Tongue (tissue), 2 donors: ENCODE data around the genes MAGEA12, NSDHL, TREX2, BGN, PNCK, SLC6A8 and PLXNB3.

DNA sequence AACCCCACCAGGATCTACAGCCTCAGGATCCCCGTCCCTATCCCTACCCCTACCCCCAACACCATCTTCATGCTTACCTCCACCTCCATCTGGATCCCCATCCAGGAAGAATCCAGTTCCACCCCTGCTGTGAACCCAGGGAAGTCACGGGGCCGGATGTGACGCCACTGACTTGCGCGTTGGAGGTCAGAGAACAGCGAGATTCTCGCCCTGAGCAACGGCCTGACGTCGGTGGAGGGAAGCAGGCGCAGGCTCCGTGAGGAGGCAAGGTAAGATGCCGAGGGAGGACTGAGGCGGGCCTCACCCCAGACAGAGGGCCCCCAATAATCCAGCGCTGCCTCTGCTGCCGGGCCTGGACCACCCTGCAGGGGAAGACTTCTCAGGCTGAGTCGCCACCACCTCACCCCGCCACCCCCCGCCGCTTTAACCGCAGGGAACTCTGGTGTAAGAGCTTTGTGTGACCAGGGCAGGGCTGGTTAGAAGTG, at the start of gene MAGEA12:
Gene MAGEA12, plus strand, starts transcription at position 167 of the 485 bp plus-strand sequence.
- RAMPAGE, long total RNA: no peak

DNA sequence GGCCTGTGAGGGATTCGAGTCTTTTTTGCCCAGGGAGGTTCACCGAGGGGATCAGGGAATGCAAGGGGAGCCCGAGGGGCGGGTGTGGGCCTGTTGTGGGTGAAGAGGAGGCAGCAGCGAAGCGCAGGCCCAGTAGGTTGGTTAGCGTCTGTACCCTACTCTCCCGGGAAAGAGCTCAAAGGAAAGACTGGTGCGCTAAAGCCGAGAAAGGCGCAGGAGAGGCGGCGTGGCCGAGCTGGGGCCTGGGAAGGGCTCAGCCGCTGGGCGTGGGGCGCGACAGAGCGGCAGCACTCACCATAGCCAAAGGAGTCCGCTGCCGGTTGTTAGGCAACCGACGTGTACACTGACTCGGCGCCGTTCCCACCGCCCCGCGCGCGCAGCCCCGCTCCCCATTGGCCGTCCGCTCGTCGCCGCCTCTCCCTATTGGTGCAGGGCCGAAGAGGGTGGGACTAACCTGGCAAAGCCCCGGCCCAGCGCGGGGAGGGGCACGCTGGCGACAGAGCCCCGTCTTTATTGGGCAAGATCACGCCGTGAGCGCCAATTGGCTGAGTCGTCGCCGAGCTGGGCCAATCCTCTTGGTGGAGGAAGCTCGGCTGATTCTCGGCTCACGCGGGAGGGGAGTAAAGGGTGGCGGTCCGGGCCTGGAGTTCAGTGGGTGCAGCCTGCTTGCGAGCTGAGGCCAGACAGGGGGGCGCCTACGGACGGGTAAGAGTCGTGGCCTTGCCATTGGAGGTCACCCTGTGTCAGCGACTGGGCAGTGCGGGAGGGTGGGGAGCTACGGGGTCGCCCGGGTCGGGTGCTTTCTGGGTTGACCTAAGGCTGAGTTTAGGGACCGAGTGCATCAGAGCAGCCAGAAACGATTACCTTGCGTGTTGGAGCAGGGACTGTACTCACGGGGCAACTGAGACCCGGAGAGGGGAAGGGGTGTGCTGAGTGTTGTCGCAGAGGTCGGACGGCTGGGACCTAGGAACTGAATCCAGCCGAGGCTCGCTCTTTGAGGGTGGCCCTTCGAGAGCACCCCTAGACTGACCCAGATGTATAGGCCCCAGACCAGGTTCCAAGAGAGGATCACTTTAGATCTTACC, at the start of gene NSDHL:
Gene NSDHL, plus strand, starts transcription at position 651 of the 1,085 bp plus-strand sequence.
- RAMPAGE, long total RNA: start-site peak on the minus strand centred at position 318 of the sequence, 12 bp wide, 1,174 and 260 reads in 2 replicates; start-site peak on the plus strand centred at position 617 of the sequence, 33 bp wide, 22 and 14 reads in 2 replicates

GRCh38 chrX:152930571-152930912, 32.7 kb downstream of the ZNF185 start:
- RAMPAGE, long total RNA: no peak

- RAMPAGE, long total RNA: no peak
Observed at GRCh38 chrX:153445671-153446538, at the start of gene TREX2. Gene TREX2 (minus strand): TSS chrX:153446056.

DNA sequence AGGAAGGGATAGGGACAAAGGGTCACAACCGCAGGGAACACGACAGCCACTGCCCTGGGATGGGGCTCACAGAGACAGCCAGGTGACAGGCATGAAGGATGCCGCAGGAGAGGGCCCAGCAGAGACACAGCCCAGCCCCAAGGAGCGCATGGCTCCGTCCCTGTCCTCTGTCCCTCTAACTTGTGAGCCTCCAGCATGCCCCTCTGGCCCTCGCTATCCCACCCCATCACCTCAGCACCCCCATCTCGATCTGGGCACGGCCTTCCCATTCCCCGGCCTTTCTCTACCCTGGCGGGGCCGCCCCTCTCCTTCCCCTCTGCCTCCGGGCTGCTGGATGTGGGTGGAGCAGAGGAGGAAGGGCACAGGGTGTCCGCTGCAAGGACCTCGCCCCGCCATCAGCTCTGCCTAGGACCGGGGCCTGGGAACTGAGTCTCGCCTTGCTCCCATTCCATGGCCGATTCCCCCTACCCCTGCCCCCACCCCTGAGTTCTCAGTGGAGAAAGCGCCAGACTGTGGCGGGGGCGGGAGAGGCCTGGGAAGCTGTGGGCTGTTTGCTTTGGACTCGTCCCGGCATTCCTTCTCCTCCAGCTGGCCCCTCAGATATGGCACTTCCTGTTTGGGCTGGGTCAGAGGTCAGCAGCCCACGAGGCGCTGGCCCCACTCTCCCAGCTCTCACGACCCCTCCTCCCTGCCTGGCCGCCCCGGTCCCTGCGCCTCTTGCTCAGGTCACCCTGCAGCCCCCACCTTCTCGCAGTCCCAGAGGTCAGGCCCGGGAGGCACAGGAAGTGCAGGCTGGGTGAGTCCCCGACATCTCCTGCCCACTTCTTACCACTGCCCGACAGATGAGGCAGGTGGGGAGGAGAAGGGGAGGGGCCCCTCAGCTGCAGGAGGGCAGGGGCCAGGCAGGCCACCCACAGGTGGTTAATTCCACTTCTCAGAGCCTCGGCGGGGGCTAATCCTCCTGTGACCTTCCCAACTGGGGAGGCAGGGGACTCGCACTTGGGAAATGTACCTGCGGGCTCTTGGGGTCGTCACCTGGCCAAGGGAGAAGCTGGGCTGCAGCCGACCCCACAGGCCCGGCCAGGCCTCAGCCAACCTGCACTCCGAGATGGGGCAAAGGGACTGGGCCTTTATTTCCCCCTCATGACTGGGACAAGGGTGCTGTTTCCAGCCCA, 6.4 kb upstream of the BGN start:
- RAMPAGE, long total RNA: no peak

GRCh38 chrX:153494782-153496033, at the start of gene BGN:
Gene BGN (plus strand): TSS chrX:153494980.
- RAMPAGE, long total RNA: no peak

GRCh38 chrX:153537398-153538342, 20.2 kb downstream of the ATP2B3 start:
- RAMPAGE, long total RNA: no peak

- RAMPAGE, long total RNA: no peak
Observed at GRCh38 chrX:153609680-153610304, 10.9 kb upstream of the CCNQ start.

DNA sequence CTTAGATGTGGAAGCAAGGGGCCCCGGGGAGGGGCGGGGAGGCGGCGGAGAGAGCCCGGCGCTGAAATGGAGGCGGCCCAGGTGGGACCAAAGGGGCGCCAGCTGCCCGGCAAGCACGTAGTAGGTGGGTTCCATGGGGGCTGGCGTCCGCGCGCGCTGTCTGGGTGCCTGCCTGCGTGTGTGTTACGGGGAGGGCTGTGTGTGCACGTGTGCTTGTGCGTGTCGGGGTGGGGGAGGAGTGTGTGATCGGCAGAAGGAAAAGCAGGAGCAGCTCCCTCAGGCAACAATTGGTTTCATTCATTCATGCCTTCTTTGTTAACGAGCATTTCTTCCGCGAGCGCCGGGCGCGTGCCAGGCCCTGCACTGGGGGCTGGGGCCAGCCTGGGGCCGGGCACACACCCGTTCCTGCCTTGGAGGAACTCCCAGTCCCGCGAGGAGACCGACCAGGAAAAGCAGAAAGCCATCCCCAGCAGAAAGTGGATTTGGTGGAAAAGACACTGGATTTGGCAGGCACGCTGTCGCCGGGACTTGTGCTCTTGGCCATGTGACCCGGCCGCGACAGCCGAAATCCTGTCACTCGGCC, 3.4 kb upstream of the DUSP9 start:
- RAMPAGE, long total RNA: no peak

- RAMPAGE, long total RNA: no peak
Observed at GRCh38 chrX:153673693-153674081, at the start of gene PNCK. Gene PNCK (minus strand): TSS chrX:153673813.

DNA sequence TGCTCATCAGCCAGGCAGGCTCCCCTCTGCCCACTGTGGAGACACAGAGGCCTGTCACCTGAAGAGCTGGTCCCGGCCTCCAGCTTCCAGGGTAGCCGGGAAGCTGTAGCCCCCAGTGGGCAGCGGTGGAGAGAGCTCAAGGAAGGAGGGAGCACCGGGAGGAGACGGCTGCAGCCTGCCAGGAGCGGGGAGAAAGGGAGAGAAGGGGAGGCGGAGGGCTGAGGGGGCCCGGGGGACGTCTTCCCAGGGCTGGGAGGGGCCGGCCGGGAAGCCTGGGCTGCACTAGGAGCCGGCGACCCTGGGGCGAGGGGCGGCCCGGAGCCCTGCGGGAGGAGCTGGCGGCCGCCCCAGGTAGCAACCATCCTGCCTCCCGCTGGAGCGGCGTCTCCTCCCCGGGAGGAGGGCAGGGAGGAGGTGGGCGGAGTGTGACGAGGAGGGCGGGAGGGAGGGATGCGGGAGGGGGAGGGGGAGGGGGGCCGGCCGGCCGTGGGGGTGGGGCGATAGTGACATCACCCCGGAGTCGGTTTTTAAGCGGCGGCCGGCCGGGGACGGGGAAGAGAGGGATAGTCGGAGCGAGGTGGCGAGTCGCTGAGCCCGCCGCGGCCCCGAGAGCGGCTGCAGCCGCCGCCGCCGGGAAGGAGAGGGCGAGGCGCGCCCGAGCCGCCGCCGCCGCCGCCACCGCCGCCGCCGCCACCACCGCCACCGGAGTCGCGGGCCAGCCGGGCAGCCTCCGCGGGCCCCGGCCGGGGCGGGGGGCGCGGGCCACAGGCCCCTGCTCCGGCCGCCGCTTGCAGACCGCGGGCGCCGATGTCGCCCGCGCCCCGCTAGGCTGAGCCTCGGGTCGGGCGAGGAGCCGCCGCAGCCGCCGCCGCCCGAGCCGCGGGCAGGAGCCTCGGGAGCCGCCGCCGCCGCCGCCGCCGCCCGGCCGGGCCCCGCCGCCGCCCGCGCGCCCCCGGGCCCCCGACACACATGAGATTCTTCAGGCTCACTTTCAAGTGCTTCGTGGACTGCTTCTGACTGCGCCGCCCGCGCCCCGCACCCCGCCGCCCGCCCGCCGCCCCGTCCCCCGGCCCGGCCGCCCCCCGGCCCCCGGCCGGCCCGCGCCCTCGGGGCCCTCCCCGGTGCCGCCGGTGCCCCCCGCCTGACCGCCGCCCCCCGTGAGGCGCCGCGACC, at the start of gene SLC6A8:
Gene SLC6A8, plus strand, starts transcription at position 554 of the 1,173 bp plus-strand sequence.
- RAMPAGE, long total RNA: no peak

DNA sequence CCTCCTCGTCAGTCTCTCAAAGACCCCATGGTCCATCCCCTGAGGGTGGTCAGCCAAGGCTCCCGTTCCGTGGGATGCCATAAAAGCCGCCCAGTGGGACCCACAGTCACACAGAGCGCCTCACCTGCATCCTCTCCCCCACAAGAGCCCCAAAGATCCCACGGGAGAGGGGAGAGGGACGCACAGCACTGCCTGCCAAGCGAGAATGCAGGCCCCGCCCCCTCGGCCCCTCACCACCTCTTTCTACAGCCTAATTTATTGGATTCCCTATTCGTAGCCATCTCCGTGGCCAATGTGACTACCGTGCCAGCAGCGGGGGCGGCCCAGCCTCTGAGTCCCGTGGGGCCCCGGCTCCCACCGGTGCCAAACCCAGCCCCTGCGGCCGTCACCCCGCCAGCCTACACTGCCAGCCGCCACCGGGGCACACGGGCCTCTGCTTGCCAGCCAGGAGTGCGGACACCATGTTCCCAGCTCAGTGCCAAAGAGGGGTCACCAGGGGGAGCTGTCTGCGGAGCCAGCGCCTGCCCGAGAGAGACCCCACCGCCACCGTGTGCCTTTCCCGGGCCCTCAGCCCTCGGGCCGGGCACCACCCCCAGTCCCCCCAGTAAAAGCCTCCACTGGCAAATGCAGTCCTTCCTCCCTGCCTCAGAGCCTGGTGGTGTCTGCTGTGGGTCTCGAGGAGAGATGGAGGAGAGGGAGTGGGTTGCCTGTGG, 19.6 kb downstream of the ABCD1 start:
- RAMPAGE, long total RNA: no peak

DNA sequence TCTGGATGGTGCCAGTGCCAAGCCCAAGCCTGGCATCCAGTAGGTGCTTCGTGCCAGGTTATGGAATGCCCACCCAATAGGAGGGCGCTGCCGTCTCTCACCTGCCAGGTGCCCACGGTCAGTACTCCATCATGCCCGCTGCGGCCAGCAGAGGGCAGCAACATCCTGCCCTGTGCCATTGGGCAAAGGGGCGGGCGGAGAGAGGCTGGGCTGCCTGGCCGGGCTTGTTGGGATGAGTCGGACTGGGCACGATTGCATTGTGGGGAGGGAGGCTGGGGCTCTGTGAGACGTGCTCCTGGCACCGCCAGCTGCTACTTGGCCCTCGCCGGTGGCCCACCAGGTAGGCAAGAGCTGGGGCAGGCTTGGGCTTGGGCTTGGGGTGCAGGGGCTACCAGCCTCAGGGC, at the start of gene PLXNB3:
Gene PLXNB3, plus strand, starts transcription at position 285 of the 404 bp plus-strand sequence.
- RAMPAGE, long total RNA: no peak

DNA sequence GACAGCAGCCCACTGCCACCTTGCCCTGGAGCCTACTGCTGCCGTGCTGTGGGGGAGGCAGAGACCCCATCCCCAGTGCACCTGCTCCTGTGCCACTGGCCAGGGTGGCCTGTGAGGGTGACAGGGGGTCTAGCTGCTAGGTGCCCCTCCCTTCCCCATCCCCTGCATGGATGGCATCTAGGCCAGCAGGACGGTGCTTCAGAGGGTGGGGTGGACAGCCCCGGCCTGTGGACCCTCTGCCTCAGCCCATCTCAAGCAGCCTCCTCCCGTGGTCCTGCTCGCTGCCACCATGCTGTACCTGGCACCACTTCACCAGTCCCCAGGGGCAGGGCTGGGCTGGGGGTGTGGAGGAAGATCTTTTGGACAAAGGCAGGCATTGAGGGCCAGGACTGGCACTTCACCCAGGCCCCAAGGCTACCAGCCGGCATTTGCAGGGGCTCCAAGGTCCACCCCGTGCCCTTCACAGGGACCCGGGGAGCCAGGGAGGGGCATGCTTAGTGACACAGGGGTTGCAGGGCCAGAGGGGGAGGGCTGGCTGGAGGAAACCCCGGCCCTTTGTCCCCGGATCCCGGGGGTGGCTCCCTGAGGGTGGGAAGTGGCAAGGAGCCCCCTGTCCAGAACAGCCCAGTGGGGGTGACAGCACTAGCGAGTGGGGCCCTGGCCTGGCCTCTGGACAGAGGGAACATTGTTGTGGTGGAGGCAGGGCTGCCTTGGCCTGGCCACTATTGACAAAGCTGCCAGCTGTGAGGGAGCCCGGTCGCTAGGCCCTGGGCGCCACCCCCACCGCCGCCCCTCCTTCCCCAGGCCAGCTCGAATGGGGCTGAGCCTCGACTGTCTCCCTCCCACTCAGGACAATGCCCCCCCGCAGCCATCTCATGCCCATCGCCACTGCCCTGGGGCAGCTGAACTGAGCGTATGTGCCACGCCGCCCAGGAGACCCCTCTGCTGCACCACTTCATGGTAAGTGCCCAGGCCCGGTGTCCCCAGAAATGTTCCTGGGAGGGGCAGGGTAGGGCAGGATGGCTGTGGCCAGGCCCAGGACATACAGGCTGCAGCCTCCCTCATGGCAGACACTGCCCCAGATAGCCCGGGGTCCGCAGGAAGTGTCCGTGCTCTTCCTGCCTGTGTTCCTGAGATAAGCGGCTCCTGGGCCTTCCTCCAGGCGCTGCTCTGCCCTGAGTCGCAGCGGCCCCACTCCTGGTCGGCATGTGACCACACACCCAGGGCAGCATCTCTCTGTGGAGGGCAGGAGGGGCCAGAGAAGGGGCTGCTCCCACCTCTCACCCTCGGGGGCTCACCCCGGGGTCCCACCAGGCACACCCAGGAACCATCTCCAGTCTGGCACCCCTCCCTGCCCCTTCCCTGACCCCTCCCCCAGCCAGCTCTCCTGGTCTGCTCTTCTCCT, 1.1 kb downstream of the PLXNB3 start:
- RAMPAGE, long total RNA: no peak

- RAMPAGE, long total RNA: no peak
Observed at GRCh38 chrX:153781189-153781959, 533 bp downstream of the SRPK3 start.

DNA sequence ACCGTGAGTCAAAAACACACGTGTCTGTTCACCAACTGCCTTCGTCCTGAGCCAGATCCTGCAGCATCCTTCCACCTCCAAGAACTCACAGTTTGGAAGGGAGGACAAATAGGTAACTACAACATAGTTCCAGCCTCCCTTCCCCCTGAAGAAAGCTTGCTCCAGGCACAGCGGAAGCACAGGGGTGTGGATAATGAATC, 19.0 kb upstream of the IRAK1 start:
- RAMPAGE, long total RNA: no peak

DNA sequence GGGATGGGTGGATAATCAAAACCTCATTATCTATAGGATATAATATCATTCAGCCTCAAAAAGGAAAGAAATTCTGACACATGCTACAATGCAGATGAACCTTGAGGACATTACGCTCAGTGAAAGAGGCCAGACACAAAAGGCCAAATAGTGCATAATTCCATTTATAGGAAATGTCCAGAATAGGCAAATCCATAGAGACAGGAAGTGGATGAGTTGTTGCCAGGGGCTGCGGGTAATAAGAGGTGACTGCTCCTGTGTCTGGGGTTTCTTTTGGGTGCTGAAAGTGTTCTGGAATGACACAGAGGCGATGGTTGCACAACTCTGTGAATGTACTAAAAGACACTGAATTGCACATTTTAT, 23.2 kb upstream of the IRAK1 start:
- RAMPAGE, long total RNA: no peak

DNA sequence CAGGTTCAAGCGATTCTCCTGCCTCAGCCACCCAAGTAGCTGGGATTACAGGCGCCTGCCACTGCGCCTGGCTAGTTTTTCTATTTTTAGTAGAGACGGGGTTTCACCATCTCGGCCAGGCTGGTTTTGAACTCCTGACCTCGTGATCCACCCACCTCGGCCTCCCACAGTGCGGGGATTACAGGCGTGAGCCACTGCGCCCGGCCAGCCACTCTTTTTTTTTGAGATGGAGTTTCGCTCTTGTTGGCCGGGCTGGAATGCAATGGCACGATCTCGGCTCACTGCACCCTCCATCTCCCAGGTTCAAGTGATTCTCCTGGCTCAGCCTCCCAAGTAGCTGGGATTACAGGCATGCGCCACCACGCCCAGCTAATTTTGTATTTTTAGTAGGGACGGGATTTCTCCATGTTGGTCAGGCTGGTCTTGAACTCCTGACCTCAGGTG, 32.9 kb upstream of the IRAK1 start:
- RAMPAGE, long total RNA: no peak

DNA sequence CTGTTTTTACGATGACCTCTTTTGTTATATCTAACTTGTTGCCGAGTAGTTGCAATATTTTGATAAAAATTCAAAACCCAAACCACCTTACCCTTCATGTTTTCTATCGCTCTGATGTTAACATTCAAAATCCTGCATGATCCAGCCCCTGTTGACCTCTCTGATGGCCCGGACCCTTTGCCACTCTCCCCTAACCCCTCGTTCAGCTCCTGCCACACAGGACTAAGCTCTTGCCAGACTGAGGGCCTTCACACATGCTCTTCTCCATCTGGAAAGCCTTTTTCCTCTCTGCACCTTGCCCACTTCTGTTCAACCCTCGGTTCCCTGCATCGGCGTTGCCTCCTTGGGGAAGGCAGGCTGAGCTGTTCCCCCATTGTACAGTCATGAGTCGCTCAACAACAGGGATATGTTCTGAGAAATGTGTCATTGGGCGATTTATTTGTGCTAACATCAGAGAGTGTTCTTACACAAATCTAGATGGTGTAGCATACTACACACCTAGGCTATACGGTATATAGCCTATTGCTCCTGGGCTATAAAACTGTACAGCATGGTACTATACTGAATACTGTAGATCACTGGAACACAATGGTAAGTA, 21.2 kb downstream of the MECP2 start:
- RAMPAGE, long total RNA: no peak

DNA sequence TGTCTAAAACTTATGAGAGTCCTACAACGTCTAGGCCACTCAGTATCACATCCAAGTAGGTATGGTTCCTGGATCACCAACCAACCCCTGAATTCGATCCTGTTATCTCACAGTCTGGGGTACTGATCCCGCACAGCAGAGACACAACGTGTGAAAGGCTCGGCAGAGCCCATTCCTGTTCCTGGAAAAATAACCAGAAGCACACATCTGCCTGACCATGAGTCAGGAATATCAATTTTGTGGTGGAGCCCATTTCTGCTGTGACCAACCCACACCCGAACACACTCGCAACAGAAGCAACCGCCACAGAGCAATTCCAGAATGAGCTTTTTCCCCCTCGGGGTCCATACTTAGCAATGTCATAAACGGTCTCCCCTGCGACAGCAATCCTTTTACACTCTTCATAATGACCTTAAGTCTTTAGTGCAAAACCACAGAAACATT, 1.4 kb downstream of the MECP2 start:
- RAMPAGE, long total RNA: no peak